ENCODE results near the genes CNNM1, ABCC2, CPN1 and PKD2L1.

DNA sequence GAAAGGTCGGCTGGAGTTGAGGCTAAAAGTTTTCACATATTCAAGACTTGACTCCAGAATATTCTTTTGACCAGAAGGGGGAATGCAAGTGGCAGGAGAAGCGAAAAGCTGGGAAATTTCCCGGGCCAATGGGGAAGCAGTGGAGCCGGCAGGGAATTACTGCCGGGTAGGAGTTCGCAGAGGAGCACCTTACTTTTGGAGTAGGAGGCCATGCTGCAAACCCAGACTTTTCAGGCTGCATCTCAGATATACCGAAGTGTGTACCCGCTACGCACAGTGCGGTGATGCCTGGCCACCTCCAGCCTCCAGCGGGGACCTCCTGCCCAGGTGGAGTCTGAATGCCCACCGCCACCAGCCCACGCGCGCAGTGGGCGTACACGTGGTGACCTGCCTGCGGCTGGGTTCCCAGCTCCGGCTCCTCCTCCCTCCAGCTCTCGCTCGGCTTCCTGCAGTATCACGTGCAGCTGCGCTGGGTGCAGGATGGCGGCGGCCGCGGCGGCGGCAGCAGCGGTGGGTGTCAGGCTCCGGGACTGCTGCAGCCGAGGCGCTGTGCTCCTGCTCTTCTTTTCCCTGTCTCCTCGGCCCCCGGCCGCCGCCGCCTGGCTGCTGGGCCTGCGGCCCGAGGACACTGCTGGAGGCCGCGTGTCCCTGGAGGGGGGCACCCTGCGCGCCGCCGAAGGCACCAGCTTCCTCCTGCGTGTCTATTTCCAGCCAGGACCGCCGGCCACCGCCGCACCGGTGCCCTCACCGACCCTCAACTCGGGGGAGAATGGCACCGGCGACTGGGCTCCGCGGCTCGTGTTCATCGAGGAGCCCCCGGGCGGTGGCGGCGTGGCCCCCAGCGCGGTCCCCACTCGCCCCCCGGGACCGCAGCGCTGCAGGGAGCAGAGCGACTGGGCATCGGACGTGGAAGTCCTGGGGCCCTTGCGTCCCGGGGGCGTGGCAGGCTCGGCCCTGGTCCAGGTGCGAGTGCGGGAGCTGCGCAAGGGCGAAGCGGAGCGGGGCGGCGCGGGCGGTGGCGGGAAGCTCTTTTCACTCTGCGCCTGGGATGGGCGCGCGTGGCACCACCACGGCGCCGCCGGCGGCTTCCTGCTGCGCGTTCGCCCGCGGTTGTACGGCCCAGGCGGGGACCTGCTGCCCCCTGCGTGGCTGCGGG is at the start of gene CNNM1:
Gene CNNM1 (plus strand): TSS at position 449 of the 1,156 bp plus-strand sequence.
- RRBS: 4% methylated on average over 33 of the region's 106 CpGs

- RRBS: no CpG with 5 or more reads among the region's 60 CpGs
These were observed 5.0 kb upstream of the NKX2-3 start for GRCh38 chr10:99527446-99528435.

DNA sequence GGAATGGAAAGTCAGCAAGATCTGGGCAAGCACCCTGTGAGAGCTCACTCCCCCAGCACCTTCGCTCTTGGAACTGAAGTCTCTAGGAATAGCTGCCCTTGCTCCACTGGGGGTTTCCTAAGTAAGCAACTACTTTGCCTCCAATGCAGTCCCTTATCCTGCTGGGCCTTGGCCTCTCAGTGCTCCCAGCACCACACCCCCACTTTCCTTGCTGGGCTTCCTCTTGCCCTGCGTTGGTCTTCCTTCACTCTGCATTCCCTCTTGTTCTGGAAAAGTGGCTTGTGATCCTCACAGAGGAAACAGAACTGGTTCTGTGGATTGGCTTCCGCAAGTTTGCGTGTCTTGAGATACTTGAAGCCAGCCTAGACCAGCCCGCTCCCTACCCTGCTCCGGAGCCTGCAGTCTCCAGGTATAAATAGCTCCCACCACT is 6.4 kb downstream of the NKX2-3 start:
- RRBS: no CpG with 5 or more reads among the region's 6 CpGs

DNA sequence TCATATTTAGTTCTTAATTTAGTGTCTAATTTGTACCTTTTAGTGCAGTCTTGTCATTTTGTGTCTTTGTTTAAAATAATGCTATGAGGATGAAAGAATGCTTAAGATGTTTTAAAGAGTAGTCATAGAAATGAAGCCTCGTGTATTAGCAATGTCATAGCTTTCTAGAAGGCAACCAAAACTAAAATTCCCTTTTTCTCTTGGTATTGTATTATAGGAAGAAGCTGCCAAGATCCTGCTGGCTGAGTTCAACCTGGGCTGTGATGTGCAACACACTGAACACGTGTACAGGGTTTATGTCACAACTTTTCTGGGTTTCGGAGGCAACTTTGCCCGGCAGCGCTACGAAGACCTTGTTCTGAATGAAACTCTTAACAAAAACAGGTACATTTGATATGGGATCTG is 36.2 kb downstream of the COX15 start:
- RRBS: no CpG with 5 or more reads among the region's 6 CpGs

DNA sequence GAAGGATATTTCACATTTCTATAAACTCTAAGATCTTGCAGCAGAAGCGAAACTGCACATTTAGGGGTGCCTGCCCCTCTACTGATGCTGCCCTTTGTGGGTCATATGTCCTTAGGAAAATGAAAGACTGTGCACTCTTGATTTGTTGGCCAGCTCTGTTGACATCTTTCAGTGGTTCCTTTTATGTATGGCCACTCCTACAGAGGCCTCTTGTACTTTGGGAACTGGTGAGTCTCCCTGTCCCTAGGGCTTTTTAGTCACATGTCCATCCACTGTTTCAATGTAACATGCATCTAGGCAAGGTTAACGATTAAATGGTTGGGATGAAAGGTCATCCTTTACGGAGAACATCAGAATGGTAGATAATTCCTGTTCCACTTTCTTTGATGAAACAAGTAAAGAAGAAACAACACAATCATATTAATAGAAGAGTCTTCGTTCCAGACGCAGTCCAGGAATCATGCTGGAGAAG is at the start of gene ABCC2:
Gene ABCC2 (plus strand): TSS at position 256 of the 472 bp plus-strand sequence.
- RRBS: no CpG with 5 or more reads among the region's 5 CpGs

DNA sequence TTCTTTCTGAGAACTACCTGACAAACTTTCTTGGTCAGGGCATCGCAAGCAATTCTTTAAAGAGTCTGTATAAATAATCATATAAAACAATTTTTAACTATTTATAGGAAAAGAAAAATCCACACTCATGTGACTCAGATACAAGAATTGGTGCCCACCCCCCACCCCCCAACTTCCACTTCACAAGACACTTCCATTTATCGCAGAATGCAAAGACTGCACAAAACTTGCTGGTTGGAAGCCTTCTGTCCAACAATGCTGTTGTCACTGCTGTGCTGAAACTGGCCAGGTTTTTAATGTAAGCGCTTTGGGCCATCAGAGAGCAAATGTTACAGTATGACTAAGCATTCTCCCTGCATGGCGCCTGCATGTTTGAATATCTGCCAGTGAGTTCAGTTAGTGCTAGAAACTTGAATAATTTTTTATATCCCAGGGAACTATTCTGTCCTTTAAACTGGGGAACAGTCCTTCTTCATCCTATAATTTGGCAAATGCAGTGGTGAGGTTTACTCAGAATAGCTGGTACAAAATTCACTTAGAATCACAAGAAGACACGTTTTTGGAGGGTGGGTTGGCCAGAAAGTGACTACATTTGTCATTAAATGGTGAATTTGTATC is 1.5 kb downstream of the ABCC2 start:
- RRBS: no CpG with 5 or more reads among the region's 5 CpGs

DNA sequence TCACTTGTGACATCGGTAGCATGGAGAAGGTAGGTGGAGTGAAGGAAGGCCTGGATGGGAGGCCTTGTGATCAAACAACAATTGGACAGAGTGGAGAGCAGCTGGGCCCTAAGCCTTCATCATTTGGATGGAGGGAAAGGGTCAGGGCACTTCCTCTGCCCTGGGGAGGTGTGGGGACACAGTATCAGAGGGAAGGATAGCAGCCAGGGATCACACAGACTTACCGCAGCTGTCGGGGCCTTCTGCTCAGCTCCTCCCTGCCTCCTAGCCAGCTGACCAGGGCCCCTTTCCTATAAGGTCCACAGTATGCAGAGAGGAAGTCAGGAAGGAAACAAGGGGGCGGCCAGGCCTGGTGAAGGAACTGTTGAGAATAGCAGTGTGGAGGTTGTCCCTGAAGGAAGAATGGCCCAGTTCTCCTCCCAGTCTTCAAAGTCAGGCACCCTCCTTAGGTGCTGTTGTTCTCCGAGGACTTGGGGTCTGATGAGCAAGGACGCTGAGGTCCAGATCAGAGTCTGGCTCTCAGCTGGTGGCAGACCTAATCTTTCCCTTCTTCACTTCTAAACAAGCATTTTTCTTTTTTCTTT is 62.1 kb downstream of the ABCC2 start:
- RRBS: no CpG with 5 or more reads among the region's 6 CpGs

DNA sequence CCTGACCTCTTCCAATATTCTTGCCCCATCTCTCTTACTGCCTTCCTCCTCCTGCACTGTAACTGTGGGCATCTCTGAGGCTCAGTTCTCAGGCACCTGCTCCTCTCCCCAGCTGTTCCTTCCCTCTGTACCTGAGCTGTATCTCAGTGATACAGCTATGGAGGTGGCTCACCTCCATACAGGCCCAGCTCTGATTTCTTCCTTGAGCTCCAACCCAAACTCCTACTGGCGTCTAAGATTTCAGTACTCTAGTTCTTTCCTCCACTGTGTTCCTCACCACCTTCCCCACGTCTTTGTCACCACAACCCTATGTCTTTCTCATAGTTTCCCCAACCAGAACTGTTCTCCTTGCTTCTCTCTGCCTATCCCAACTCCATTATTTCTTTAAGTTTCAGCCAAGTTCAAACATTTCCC is 86.3 kb downstream of the DNMBP start:
- RRBS: no CpG with 5 or more reads among the region's 2 CpGs

- RRBS: 89% methylated on average over 7 of the region's 28 CpGs
These were observed at the start of gene CPN1 for GRCh38 chr10:100080991-100082299. Gene CPN1, minus strand, starts transcription at chr10:100081869.

- RRBS: no CpG with 5 or more reads among the region's 3 CpGs
These were observed 1.8 kb upstream of the ERLIN1 start for GRCh38 chr10:100187568-100188090.

DNA sequence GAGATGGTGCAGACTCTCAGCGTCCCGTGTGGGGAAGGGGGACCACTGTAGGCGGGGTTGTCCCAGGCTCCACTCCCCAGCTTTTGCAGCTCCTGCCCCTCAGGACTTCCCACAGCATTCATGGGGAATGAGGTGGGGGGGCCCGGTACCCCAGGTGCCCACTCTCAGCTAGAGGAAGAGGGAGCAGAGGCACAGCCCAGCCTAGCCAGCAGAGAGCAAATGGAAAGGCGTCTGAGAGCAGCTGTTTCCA is at the start of gene PKD2L1:
Gene PKD2L1 (minus strand): TSS at position 247 of the 250 bp plus-strand sequence.
- RRBS: no CpG with 5 or more reads among the region's 5 CpGs

- RRBS: no CpG with 5 or more reads among the region's 28 CpGs
These were observed 876 bp downstream of the SCD start for GRCh38 chr10:100347637-100348581.

DNA sequence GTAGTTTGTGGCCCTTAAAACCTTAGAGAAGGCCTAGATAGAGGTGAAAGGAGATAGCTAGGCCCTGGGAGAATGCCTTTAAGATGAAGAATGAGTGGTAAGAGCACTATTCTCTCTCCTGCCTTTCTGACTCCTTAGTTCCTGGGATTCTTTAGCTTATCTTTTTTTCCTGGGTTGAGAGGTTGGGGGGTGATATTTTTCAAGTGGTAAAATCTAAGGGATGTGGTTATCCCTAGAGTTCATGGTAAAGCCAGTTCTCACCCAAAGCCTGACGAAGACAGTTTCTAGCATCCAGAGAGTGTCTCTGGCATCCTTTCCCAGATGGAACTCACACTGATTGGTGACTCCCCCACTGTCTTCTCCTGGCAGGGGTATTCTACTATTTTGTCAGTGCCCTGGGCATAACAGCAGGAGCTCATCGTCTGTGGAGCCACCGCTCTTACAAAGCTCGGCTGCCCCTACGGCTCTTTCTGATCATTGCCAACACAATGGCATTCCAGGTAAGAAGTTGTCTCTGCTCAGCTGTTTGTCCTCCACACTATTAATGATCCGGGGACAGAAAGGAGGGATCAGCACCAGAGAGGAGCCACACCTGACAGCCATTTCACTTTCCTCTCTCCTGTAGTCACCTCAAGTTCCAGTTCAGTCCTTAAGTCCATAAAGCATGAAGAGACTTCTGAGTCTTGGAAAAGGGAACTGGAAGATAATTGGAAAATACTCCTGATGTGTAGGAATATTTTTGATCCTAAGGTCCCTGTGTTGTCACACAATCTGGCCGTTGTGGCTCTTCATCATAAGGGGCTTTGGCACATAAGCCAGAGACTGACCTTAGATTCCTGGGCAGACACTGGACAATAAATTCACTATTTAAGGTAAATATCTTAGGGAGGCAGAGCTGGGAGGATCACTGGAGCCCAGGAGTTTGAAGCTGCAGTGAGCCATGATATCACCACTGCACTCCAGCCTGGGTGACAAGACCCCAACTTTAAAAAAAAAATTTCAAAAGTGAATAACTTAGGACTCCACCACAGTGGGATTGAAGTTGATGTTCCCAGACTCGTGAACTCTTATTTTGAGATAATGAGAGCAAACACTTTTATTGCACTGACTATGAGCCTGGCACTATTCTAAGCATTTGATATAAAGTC is 5.3 kb downstream of the SCD start:
- RRBS: no CpG with 5 or more reads among the region's 8 CpGs

GRCh38 chr10:100353576-100354190 is 6.7 kb downstream of the SCD start:
- RRBS: no CpG with 5 or more reads among the region's 4 CpGs

- RRBS: no CpG with 5 or more reads among the region's 6 CpGs
These were observed 13.7 kb downstream of the SCD start for GRCh38 chr10:100360759-100361139.

- RRBS: 5% methylated on average over 5 of the region's 21 CpGs
These were observed 25.9 kb downstream of the SCD start for GRCh38 chr10:100372948-100373409.

DNA sequence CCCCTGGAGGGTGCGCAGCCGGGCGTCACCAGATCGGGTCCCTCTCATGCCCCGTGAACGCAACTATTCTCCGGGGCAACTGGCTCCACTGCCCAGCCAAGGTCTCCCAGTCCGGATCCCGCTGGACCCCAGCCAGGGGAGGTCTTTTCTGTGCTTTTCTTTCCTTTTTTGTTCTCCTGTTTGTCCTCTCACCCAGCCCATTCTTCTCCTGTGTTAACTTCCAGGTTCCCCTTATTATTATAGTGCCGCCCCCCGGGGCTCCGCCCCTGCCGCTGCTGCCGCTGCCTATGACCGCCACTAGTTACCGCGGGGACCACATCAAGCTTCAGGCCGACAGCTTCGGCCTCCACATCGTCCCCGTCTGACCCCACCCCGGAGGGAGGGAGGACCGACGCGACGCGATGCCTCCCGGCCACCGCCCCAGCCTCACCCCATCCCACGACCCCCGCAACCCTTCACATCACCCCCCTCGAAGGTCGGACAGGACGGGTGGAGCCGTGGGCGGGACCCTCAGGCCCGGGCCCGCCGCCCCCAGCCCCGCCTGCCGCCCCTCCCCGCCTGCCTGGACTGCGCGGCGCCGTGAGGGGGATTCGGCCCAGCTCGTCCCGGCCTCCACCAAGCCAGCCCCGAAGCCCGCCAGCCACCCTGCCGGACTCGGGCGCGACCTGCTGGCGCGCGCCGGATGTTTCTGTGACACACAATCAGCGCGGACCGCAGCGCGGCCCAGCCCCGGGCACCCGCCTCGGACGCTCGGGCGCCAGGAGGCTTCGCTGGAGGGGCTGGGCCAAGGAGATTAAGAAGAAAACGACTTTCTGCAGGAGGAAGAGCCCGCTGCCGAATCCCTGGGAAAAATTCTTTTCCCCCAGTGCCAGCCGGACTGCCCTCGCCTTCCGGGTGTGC is 82.2 kb downstream of the PAX2 start:
- RRBS: 3% methylated on average over 48 of the region's 77 CpGs

DNA sequence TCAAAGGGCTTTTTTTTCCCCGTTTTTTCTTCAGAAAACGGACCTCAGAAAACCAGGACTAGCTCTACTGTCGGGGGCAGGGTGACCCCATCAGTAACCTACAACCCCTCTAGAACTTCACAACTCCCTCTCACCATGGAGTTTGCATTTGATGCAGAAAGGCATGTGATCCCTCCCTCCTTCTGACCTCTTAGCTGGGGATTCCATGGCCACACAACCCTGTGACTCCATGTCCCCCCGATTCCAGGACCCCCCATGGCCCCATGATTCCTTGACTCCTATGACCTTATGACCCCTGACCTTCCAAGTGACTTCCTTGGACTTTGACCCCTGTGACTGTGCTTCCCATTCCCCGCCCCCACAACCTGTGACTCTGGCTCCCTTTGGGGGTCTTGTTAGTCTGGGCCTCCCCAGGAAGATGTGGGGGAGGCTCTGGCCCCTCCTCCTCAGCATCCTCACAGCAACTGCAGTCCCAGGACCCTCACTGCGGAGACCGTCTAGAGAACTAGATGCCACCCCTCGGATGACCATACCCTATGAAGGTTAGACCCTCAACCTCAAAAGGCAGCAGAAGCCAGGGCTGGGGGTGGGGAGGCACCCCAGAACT is 3.3 kb downstream of the SEMA4G start:
- RRBS: no CpG with 5 or more reads among the region's 8 CpGs

- RRBS: no CpG with 5 or more reads among the region's 4 CpGs
These were observed 1.1 kb downstream of the MRPL43 start for GRCh38 chr10:100986103-100986780.

DNA sequence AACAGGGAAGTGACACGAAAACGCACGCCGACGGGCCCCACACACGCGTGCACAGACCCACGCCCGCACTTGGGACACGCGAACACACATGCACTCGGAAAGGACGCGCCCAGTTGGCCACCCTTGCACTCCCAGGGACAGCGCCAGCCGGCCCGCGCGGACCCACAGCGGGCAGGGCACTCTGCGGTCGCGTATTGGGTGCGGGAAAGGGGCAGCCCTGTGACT is 2.3 kb upstream of the LZTS2 start:
- RRBS: 4% methylated on average over 5 of the region's 24 CpGs